Metanephros (tissue), 2 donors: ENCODE measurements around a stretch of chr6.

DNA sequence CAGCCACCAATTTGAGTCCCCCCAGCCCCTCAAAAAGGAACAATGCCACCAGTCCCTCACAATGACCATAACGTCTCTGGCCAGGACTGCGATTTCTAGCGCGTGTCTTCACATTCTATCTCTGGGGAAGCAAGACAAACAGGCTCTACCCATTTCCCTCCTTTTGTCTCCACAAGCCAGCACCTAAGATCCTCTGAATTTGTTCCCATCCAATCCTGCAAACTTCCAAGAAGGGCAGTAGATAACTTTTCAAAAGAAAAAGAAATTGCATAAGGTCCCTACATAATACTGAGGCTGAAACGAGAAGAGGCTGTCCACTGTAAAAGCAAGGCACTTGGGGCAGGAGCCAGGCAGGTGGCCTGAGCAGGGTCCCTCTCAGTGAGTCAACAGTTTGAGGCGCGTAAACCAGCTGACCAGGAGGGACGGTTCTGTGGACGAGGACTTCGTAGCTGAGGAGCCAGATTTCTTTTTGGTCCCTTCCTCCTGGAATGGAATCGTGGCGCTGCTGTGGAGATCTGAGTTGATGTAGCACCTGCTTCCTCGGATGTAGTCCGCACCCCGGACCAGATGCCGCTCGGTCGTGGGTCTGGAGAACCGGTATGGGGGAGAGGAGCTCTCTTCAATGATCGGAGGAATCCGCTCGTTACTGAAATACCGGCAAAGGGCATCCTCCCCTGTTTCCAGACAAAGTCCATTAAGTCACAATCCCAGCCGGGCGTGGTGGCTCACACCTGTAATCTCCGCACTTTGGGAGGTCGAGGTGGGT is 49.6 kb upstream of the IPCEF1 start:
- RAMPAGE, long total RNA = no peak

DNA sequence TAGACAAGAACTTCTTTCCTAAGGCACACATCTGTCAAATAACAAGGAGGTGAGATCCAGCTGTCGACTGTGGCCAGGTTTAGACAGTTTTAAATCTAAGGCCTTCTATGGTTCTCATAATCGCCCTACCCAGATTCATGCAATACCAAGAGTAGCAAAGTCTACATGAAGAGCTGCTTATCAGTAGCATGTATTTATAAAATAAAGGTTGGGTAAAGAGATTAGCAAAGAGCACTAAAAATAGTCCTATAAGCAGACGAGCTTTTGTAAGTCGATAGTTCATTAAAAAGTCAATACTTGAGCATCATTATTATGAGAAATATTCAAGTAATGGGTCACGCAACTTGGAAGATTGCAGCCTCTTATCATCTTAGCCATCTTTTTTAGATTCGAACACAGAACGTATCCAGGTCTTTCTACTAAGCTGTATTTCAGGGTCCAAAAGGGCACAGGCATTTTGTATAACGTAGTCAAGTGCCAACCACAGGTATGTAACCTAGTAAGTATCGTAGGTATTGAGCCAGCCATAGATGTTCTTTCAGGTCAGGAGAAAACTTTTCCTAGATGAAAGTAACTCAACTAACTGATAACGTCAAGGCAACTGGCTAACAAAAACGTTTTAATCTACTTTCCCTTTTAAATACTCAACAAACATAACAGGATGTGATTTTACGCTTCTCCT is 3.1 kb downstream of the CNKSR3 start:
- RAMPAGE, long total RNA = no peak

- RAMPAGE, long total RNA = no peak
Observed at GRCh38 chr6:154526852-154527497, 16.5 kb upstream of the CNKSR3 start.

DNA sequence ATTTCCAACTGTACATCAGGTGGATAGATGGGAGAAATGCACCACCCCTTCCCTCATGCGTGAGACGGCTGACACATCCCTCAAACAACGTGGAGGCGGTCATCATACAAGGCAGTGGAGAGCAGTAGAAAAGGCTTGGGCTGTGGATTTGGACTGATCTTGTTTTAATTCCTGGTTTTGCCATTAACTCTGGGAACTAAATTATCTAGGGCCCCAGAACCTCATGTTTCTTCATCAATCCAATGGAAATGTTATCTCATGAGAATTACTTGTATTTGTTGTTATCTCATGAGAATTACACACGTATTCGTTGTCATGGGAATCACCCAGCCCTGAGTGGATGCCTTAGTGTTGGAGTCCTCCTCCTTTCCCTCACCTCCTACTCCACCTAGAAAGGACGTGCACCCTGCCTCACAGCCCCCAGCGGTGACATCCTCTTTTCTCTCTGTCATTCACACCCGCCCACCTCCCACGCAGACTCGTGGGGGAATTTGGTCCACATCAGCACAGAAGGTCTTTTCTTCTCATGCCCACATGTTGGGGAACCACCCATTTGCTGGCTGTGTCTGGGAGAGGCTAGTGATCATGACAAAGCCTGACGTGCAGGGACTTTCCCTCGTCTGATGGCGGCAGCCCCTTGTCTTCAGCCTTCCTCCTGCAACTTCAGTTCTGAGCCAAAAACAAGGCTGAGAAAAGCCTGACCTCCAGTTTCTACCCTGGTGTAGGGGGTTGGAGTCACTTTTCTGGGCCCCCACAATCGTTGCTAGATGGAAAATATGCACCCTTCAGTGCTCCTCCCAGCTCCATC is 95.9 kb upstream of the CNKSR3 start:
- RAMPAGE, long total RNA = no peak

- RAMPAGE, long total RNA = no peak
Observed at GRCh38 chr6:155493487-155494021, 37.9 kb upstream of the NOX3 start.

DNA sequence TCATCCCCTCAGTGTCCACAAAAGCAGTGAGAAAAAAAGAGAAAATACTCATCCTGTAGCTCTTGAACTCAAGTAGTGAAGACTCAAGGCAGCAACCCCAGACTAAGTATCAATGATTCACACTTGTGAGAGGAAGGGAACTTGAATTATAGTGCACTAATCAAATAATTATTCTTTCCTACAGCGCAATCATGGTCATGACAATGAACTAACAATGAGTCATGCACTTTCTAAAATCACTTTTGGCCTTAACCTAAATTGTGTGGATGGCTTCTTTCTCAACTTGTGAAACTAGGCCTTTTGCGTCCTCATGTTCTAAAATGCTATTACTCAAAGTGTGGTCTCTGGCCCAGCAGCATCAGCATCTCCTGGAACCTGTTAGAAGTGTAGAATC is 68.6 kb upstream of the NOX3 start:
- RAMPAGE, long total RNA = no peak

DNA sequence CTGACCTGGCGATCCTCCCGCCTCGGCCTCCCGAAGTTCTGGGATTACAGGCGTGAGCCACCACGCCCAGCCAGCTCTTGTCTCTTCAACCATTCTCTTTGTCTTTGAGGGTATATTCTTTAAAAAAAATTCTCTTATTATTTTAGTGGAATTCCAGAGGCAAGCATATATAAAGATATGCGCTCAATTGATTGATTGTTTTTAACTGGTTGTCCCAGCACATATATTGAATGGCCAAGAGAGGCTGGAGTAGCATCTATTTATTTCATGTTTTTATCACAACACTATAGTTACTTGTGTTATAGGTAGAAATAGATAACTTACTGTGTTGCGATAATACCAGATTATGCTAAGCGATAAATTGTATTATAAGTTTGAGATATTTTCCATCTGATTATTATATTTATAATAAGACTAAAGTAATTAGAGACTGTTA is 379.3 kb upstream of the NOX3 start:
- RAMPAGE, long total RNA = no peak

DNA sequence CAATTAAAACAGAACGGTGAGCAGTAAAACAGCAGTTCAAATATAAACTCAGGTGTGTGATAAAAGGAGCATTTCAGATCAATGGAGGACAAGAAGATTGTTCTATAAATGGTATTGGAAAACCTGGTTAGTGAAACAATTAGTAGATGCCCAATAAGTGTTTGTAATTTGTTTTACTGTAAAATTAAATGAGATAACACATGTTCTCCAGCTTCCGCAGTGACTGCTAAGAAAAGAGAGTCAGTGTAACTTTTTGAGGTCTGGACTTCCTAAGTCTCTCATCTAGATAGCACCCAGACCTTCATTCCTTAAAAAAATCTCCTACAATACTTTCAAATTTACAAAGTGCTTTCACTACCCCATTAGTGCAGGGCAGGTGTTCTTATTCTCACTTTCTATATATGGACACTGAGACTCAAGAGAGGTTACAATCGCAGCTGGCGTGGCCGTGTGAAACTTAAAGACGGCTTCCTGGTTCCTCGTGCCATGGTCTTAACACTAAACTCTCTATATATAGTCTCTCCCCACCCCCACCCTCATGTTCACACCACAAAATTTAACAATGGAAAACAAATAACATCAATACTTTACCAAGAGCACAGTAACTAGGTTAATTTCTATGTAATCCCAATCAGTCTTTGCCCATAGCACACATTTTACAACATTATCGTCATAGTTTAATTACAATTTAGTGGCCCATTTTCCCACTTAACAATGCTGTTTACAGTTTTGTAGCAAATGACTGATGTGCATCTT is 78.9 kb upstream of the ARID1B start:
- RAMPAGE, long total RNA = no peak

DNA sequence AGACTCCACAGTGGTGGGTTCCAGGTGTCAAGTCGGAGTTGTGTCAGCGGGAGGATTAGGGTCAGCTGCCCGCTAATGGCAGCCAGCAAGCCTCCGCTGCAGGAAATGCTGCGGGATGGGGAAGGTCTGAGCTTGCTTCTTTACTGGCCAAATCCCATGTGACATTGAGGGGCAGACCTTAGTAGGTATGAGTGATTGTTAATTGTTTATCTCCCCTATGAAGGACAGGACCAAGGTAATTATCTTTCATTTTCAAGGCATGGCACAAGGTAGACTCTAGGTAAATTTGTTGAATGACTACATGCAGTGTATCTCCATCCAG is 3.6 kb upstream of the ARID1B start:
- RAMPAGE, long total RNA = no peak

DNA sequence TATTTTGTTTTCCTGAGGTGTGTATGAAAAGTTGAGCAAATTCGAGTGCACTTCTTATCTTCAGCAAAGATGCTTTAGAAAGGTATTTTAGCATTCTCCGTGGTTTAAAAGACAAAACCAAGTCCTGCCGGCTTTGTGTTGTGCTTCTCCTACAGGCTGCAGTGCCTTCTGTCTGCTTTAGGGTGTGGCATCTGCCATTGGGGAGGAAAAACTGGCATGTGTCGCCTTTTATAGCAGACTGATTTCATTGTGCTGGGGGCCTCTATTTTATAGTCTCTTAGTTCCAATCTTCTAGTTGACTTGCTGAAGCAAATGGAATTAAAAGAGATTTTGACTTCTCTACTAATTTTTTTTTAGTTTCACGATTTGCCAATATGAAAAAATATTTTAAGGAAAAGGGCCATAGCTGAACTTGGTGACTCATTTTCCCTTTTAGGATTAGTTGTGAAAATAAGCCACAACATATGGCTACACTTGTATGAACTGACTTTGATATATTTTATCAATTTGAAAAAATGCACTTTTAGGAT is 2.1 kb upstream of the ARID1B start:
- RAMPAGE, long total RNA = no peak

DNA sequence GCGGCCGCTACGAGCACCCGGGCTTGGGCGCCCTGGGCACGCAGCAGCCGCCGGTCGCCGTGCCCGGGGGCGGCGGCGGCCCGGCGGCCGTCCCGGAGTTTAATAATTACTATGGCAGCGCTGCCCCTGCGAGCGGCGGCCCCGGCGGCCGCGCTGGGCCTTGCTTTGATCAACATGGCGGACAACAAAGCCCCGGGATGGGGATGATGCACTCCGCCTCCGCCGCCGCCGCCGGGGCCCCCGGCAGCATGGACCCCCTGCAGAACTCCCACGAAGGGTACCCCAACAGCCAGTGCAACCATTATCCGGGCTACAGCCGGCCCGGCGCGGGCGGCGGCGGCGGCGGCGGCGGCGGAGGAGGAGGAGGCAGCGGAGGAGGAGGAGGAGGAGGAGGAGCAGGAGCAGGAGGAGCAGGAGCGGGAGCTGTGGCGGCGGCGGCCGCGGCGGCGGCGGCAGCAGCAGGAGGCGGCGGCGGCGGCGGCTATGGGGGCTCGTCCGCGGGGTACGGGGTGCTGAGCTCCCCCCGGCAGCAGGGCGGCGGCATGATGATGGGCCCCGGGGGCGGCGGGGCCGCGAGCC is 1.4 kb downstream of the ARID1B start:
- RAMPAGE, long total RNA = no peak

- RAMPAGE, long total RNA = no peak
Observed at GRCh38 chr6:156781698-156782693, 4.8 kb downstream of the ARID1B start.

DNA sequence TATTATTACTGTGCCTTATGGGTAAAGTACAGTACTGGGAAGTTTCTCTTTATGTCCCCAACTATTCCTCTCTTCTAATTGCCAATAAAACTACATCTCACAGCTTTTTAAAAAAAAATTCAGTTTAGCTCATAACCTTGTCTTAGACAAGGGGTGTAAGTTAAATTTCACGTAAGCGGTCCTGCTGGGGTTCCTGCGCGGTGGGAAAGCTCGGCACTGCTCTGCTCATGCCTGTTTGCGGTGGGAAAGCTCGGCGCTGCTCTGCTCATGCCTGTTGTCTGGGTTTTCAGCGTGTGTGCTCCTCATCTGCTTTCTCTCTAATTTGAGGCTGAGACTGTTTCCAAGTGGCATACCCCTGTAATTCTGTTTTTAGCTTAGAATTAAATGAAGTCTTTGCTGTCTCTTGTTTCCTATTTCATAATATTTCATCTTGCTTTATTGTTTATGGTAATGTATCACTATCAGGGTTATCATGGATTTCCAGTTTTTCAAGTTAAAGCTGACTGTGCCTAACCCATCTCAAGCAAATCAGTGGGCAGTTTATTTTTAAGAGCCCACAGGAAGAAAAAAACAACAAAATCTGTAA is 18.7 kb downstream of the ARID1B start:
- RAMPAGE, long total RNA = no peak

- RAMPAGE, long total RNA = no peak
Observed at GRCh38 chr6:156846855-156847671, 69.9 kb downstream of the ARID1B start.

DNA sequence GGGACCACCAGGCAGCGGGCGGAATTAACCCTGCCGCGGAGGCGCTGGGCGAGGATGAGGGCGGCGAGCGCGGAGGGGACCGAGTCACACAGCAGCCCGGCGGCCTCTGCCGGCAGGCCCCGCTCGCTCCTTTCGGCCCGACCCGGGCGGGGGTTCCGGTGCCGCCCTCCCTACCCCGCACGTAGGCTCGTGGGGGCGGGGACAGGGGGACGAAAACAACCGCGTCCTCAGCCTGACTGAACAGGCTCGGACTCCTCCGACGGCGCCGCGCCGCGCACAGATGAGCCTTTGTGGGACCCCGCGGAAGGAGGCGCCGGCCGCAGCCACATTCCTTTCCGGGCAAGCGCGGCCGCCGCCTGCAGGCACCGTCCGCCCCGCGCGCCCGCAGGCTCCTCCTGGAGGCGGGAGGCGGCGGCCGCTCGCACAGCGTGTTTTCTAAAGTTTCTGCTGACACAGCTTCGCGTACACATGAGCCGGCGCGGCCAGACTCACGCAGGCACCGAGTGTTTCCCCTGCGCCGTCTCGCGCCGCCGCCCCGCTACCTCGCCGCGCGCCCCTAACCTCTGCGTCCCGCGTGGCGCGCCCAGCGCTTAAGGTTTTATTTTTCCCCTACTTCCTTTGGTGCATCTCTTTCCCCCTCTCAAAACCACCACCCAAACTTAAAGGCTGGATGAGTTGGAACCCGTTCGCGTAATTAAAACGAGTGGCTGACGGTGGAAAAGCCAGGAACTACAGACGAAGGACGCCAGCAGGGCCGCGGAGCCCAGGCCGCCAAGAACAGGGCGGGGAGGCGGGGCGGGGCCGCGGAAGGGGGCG is 244.4 kb downstream of the ARID1B start:
- RAMPAGE, long total RNA = no peak

DNA sequence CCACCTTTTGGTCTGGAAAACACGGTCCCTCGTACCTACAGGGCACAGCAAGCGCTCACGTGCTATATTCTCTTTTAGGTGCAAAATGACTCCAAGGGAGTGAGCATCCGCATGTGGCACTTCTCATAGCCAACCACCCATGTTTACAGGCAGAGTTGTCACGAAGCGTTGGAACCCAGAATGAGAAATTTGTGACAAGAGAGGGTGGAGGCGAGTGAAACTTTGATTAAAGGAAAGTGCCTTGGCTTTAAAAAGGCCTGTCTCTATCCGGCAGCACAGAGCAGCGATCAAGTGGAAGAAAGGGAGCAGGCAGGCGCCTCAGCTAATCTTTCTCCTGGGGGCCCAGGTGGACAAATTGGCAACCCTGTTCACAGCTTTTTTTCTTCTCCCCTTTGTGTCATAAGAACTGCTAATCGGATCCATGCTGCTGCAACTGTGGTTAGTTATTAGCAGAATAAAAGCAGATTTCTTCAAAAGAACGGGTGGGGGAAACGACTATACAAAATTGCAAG is 225.8 kb downstream of the TMEM242 start:
- RAMPAGE, long total RNA = no peak

GRCh38 chr6:157181562-157182036 is 141.7 kb downstream of the TMEM242 start:
- RAMPAGE, long total RNA = no peak

GRCh38 chr6:157207378-157208070 is 115.8 kb downstream of the TMEM242 start:
- RAMPAGE, long total RNA = no peak

- RAMPAGE, long total RNA = no peak
Observed at GRCh38 chr6:157225797-157225996, 97.6 kb downstream of the TMEM242 start.

DNA sequence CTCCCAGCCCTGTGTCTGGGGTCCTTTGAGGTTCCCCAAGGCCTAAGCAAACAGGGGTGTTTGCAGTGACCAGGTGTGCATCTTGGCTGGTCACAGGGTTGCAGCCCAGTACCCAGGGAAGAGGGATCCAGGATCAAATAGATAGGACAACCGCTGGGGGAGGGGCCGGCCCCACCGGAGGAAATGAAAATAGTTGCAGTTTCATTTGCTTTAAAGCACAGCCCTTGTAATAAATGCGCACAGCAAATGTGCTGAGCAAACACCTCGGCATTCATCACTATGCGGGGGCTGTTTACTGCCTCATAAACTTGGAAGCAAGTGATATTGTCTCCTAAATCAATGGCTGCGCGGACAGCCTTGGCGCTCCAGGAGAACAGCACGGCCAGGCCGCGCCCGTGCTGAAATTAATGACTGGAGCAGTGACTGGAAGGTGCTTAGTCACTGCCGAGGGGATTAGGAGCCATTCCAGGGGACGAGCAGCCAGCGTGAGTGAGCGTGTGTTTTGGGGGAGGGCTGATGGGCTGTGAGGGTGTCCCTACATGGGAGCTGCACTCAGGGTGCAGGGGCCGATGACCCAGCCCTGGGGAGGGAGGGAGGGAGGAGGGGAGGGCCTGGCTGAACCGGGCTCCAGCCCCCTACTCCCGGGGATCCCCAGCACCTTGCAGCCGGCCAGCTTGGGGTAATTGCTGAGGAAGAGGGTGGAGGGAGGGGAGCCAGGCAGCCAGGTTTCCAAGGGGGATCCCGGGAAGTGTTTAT is 82.8 kb downstream of the TMEM242 start:
- RAMPAGE, long total RNA = no peak